ENCODE measurements around the genes SH3RF2 and DPYSL3.

GRCh38 chr5:143417835-143418525 is 14.5 kb upstream of the NR3C1 start:
- PRO-cap = no peak

DNA sequence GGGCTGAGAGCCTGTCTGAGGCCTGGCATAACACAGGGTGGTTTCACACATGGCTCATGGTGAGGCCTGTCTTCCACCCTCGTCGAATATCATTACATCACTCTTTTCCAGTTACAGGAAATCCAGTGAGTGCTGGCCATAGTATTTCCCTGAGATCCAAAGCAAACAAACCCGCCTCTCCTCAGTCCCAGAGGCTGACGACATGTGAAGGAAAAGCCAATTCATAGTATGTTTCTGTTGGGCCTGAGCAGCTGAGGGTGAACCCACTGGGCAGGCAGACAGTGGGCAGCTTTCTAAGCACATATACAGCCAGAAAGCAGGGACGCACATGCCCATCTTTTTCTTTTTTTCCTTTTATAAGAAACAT is 159.5 kb upstream of the NR3C1 start:
- PRO-cap = no peak

DNA sequence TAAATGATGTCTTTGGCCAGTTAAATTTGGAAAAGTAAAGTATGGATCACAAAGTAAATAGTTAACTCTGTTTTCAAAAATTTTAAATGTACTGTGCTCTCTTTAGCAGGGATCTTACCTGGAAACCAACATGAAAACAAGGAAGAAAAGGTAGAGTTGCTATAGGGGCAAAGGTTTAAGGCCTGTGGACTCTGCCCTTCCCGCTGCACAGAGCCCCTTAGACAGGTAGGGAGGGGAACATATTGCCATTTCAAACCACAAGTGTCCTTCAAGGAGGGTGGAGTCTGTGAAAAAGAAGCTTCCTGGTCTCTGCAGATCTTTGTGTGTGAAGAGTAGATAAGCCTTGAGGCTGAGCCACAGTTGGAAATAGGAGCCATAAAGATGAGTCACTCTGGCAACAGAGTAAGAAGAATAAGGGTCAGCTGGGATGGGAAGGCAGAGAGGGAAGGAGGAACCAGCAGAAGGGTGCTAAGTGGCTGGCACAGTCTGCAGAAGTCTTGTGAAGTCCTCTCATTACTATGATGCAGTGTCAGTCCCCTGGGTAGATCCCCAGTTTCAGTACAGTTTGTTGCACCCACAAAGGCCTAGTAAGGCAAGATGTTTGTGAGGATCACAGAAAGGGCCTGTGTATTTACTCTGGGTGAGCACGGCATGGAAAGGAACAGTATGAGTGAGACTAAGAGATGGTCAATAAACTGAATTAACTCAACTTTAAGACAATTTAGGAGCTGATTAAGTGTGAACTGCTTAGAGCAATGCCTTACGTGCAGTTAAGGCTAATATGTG is 18.1 kb downstream of the GRXCR2 start:
- PRO-cap = no peak

GRCh38 chr5:145936339-145937223 is at the start of gene SH3RF2:
Gene SH3RF2, plus strand, starts transcription at chr5:145936578.
- PRO-cap = bidirectional peak, plus-strand start at chr5:145936714, minus-strand start at chr5:145936514

GRCh38 chr5:145949017-145949604 is 12.7 kb downstream of the SH3RF2 start:
- PRO-cap = no peak

DNA sequence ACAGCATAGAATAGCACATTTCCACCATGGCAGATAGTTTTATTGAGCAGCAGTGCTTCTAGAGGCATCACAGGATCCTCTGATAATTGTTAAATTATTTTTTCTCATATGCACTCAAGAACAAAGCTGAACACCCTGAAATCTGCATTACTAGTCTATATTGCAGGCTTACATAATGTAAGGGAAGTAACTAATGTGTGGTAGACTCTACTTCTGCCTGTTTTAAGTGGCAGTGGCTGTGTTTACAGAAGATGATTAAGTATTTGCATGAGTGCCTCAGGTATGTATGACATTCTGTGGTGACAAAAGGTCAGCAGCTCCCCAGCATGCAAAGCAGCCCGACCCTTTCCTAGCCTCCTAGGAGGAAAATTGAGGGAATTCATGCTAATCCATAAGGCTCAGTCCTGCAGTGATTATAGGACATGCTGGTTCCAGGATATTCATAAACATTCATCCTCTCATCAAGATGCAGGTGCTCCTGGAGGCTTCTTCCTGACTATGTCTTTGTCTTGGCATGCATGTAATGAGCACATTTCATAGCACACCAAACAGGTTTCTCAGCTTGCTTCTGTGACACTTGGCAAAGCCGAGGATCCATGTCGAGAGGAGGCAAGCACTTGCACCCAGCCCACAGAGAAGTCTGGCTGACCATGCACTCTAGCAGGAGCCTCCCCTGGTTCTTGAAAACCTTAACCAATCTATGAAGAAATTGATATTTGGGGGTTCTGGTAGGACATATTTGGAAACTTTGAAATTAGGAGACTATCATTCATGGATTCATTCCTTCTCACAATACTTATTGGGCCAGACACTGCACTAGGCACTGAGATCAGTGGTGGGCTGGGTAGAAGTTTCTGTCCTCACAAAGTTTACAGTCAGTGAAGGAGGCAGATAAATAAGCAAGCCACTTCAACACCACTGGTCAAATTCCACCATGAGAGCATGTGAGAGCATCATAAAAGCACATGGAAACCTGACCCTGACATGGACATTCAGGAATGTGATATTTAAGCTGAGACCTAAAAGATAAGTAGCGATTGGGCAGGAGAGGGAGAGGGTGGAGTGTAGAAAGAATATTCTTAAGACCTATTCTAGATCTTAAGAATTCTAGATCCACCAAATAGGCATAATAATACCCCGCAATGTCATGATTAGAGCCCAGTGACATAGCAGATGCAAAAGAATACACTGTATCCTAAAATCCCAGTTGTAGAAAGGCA is 45.9 kb downstream of the SH3RF2 start:
- PRO-cap = no peak

DNA sequence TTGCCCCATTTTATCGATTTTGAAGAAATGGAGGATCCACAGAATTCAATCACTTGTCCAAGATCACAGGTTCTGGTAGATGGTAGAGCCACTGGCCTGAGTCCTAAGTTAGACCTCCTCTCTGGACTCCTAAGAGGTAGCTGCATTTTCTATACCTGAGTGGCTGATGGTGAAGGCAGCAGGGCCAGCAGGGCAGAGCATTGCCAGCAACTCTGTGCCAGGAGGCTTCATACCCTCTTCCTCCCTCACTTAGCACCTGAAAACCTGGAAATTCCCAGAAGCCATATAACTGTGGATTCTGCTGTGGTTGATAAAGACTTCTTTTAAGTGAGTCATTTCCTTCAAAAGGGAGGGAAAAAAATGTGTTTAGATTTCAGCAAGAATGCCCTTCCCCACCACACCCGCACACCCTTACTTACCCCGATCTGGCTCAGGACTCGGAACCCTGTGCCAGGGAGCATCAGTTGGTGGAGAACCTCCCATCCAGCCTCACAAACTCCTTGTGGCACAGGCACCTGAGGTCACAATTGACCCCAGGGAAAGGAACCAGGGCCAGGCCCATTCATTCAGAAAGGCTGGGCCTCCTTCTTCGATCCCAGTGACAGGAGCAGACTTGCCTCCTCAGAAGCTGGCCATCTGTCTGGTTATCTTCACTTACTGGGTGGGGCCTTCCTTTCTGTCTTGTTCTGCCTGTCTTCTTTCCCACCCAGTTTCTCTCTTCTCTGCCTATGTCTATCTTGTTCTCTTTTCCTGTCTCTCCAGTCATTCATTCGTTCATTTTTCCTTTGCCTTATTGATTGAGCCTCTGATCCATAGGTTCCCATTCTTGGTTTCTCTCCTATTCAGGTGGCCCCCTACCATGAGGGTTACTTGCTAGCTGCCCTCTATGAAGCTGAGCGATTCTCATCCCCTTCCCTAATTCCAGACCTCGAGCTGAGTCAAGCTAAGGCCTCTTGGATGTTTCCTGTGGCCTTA is 62.6 kb downstream of the PLAC8L1 start:
- PRO-cap = no peak

- PRO-cap = no peak
Observed at GRCh38 chr5:146071059-146071831, 34.1 kb downstream of the PLAC8L1 start.

- PRO-cap = bidirectional peak, plus-strand start at chr5:146447703, minus-strand start at chr5:146447743
Observed at GRCh38 chr5:146447428-146448051, 407 bp downstream of the TCERG1 start.

DNA sequence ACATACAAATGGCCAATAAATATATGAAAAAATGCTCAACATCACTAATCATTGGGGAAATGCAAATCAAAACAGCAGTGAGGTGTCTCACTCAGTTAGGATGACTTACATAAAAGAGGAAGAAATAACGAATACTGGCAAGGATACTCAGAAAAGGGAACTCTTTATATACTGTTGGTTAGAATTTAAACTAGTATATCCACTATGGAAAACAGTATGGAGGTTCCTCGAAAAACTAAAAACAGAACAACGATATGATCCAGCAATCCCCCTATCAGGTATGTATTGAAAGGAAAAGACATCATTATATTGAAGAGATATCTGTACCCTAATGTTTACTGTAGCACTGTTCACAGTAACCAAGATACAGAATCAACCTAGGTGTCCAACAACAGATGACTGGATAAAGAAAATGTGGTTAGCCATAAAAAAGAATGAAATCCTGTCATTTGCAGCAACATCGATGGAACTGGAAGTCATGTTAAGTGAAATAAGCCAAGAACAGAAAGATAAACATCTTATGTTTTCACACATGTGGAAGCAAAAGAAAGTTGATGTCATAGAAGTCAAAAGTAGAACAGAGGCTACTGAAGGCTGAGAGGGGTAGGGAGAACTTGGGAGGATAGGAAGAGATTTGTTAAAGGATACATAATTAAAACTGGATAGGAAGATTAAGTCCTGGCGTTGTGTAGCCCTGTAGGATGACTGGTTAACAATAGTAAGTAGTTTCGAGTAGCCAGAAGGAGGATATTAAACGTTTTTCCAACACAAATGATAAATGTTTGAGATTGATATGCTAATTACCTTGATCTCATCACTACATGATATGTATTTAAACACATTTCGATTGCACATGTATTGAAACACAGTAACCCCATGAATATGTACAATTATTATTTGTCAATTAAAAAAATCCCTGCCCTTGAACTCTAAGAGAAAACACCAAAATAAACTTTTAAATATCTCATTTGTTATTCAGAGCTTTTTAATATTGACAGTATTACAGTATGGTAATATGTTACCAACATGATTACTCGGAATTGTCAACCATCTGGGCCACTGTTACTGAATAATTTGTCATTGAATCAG is 27.2 kb downstream of the GPR151 start:
- PRO-cap = no peak

DNA sequence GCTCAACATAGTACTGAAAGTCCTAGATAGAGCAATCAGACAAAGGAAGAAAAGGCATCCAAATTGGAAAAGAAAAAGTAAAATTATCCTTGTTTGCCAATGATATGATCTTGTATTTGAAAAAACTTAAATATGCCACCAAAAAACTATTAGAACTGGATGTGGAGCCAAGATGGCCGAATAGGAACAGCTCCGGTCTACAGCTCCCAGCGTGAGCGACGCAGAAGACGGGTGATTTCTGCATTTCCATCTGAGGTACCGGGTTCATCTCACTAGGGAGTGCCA is 93.3 kb upstream of the GPR151 start:
- PRO-cap = no peak

- PRO-cap = no peak
Observed at GRCh38 chr5:147175454-147175999, 59.3 kb upstream of the STK32A start.

DNA sequence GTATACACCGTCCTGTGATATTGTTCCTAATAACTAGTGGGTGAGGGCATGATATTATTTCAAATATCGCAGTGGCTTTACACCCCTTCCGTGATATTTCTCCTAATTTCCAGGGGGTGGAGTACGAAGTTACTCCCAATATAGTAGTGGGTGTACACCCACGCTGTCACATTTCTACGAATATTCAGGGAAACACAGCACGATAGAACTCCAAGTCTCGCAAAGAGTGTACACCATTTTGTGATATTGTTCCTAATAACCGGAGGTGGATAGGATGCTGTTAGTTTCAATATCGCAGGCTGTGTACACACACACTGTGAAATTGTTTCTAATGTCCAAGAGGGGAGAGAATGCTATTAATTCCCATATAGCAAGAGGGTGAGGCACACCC is 865 bp upstream of the STK32A start:
- PRO-cap = no peak

DNA sequence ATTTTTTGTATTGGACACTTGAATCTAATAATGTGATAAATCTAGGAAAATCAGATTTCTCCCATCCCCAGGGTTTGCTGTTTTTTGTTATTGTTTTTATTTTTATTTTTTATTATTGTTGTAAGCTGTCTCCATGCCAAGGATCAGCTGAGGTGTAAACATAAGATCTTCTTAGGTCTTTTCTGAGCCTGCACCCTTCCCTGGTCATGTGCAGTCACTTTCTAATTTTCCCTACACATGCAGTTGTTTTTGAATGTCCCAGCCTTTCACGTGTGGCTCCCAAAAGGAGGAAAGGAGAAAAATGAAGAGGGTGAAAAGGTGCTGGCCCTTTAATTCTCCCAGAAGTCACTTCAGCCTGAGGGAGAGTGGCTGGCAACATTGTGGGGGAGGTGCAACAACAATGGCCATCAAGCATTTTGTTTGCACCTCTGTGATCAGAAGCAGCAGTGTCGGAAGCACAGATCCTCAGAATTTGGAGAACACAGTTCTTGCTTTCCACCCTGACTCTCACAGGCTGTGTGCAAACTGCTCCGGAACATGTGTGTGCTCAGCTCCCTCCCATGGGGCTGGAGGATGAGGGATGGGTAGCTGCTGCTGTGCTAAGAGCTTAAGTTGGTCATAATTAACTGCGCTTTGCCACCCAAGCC is 127.2 kb downstream of the DPYSL3 start:
- PRO-cap = no peak

GRCh38 chr5:147406889-147407878 is 102.7 kb downstream of the DPYSL3 start:
- PRO-cap = no peak

DNA sequence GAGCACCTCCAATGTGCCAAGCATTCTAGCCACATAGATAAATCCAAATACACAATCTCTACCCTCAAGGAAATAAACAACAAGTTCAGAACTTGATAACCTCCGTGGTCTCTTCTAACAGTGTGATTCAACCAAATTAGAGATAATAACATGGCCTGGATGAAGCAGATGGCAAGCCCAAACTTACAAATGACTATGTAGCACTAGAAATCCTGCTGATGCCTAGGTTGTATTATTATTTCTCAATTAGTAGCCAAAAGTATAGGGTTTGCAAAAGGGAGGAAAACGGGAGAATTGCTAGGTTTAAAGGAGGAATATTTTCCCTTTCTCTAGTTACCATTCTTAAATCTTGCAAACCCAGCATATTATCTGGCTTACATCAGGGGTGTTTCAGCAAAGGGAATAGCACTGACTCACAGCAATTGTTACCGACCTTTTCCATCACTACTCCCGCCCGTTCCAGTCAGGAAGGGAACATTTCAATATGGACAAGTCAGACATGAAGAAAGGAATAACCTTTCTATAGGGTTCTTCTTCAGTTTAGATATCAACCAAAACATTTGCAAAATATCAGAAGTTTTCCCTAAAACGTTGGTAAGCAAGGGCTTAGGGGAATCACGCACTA is 2.3 kb downstream of the DPYSL3 start:
- PRO-cap = unidirectional peak, plus-strand start at position 450 of the sequence

GRCh38 chr5:147509760-147510462 is at the start of gene DPYSL3:
Gene DPYSL3, minus strand, starts transcription at chr5:147510068.
- PRO-cap = bidirectional peak, plus-strand start at chr5:147510040, minus-strand start at chr5:147509936; bidirectional peak, plus-strand start at chr5:147510325, minus-strand start at chr5:147510331

DNA sequence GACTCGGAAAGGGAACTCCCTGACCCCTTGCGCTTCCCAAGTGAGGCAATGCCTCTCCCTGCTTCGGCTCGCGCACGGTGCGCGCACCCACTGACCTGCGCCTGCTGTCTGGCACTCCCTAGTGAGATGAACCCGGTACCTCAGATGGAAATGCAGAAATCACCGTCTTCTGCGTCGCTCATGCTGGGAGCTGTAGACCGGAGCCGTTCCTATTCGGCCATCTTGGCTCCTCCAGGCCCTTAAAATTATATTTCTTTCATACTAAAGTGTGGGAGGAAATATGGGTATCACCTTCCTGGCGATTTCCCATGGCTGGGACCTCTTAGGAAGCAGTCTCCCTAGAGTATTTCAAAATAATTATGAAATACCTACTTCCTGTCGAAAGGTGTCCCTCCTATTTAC is 60.9 kb downstream of the JAKMIP2 start:
- PRO-cap = no peak

GRCh38 chr5:147818364-147818893 is 13.0 kb downstream of the SPINK1 start:
- PRO-cap = no peak

GRCh38 chr5:147871581-147872574 is 6.6 kb upstream of the SCGB3A2 start:
- PRO-cap = no peak